ENCODE results near the gene TMEM26.

DNA sequence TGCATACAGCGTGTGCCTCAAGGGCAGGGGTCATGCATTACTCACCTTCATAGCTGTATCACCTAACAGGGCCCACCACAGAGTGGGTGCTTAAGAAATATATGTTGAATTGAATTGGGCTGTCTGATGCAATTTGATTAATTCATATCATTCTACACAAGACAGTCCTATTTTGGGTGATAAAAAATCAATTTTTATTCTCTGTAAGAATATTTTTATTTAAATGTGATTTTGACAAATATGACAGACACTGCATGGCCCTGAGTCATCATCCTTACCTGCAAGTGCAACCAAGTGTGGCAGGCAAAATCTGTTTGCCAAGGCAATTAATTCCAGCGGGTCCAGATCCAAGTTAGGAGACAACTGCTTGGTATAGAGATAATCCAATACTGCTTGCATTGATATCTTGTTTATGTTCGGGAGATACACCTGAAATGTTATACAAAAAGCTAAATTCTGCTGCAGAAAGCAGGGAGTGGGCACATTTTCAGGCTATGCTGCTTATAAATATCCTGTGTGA, 66.3 kb downstream of the RHOBTB1 start:
- PRO-cap = no peak
- RAMPAGE, long total RNA, 3 experiments = no peak in any of the 3 experiments

DNA sequence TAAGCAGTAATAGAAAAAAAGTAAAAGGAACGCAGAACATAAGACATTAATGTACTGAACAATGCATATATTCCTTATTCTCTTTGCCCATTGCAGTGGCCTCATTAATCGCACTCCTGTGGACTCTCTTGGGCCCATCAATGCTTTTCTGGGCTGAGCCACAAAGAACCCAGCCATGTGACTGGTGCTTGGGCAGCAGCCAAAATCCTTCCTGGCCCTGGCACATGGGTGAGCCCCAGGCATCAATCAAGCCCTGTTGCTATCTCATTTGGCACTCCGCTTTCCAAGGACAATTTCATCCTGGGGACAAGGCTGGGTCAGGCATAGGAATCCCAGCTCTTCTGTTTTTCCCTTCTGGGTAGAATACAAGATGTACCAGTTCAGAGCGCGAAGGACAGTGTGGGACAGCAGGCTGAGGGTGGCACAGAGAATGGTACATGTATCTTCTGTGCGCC, 42.2 kb downstream of the RHOBTB1 start:
- PRO-cap = no peak
- RAMPAGE, long total RNA, 3 experiments = no peak in any of the 3 experiments

GRCh38 chr10:61211297-61211727, 241.9 kb downstream of the TMEM26 start:
- PRO-cap = no peak
- RAMPAGE, long total RNA, 3 experiments = no peak in any of the 3 experiments

- PRO-cap = no peak
- RAMPAGE, long total RNA, 3 experiments = no peak in any of the 3 experiments
These were observed 757 bp downstream of the TMEM26 start for GRCh38 chr10:61452513-61452734.

GRCh38 chr10:61452735-61453799, at the start of gene TMEM26:
TSS of gene TMEM26 (minus strand) at chr10:61453381.
- PRO-cap = no peak
- RAMPAGE, long total RNA, 3 experiments = no peak in any of the 3 experiments

DNA sequence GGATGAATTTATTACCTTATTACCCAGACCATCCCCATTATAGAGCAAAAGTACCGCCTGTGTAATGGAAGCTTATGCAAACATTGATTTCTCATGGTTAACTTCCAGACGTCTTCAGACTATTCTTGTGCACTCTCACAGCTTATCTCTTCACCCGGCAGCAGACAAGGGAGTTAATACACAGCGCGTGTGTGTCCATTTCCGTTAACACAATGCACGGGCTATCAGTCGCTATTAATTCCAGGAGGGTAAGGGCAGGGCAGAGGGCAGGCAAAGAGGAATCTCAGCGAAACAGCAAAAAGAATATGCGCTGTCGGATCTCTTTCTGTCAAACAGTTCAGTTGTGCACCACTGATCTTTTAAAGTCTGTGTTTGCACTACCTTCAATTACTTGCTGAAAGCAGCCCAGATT, 41.2 kb upstream of the CABCOCO1 start:
- PRO-cap = no peak
- RAMPAGE, long total RNA, 3 experiments = no peak in any of the 3 experiments

DNA sequence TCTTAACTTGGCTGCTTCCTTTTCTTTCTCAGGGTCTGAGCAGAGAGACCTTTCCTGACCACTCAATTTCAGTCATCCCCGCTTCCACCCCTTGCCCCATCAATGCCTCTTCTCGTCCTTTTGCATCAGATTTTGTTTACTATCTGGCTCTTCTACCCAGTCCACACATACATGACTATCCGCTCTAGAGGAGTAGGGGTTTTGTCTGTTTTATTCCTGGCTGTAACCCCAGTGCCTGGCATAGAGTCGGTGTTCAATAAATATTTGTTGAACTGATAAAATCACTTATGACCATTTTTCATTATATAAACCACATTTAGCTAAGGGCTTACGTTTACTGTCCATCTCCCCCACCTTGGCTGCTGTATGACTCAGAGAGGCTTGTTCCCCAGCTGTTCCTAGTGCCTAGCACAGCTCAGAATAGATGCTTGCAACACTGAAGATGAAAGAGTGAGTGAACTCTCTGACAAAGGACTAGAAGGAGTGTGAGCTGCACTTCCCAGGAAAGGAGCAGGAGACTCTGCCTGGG, 21.8 kb downstream of the ARID5B start:
- PRO-cap = no peak
- RAMPAGE, long total RNA, 3 experiments = no peak in any of the 3 experiments

- PRO-cap = no peak
- RAMPAGE, long total RNA, 3 experiments = no peak in any of the 3 experiments
These were observed 115.5 kb downstream of the ARID5B start for GRCh38 chr10:62016717-62017593.

- PRO-cap = no peak
- RAMPAGE, long total RNA, 3 experiments = no peak in any of the 3 experiments
These were observed 135.7 kb downstream of the ARID5B start for GRCh38 chr10:62037080-62037658.

GRCh38 chr10:62043215-62043913, 141.9 kb downstream of the ARID5B start:
- PRO-cap = no peak
- RAMPAGE, long total RNA, 3 experiments = no peak in any of the 3 experiments

- PRO-cap = no peak
- RAMPAGE, long total RNA, 3 experiments = no peak in any of the 3 experiments
These were observed 174.8 kb downstream of the RTKN2 start for GRCh38 chr10:62093653-62094391.

DNA sequence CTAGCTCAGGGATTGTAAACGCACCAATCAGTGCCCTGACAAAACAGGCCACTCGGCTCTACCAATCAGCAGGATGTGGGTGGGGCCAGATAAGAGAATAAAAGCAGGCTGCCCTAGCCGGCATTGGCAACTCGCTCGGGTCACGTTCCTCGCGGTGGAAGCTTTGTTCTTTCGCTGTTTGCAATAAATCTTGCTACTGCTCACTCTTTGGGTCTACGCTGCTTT, 12.5 kb upstream of the RTKN2 start:
- PRO-cap = no peak
- RAMPAGE, long total RNA, 3 experiments = no peak in any of the 3 experiments

GRCh38 chr10:62384037-62384705, 10.0 kb downstream of the ZNF365 start:
- PRO-cap = no peak
- RAMPAGE, long total RNA, 3 experiments = no peak in any of the 3 experiments

GRCh38 chr10:62433441-62433761, 59.2 kb downstream of the ZNF365 start:
- PRO-cap = no peak
- RAMPAGE, long total RNA, 3 experiments = no peak in any of the 3 experiments

- PRO-cap = no peak
- RAMPAGE, long total RNA, 3 experiments = no peak in any of the 3 experiments
These were observed 77.0 kb downstream of the ZNF365 start for GRCh38 chr10:62451012-62451682.

- PRO-cap = no peak
- RAMPAGE, long total RNA, 3 experiments = no peak in any of the 3 experiments
These were observed 196.4 kb upstream of the ADO start for GRCh38 chr10:62608045-62608536.

GRCh38 chr10:62608537-62608955, 196.0 kb upstream of the ADO start:
- PRO-cap = no peak
- RAMPAGE, long total RNA, 3 experiments = no peak in any of the 3 experiments

DNA sequence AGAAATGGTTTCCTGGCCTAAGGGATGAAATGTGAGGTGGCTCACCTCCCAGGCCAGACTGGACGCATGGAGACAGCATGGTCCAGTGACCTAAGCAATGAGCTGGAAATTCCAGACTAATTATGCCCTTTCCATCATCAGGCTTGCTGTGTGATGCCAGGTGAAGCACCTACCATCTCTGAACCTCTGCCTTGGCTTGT, 146.9 kb upstream of the NRBF2 start:
- PRO-cap = no peak
- RAMPAGE, long total RNA, 3 experiments = no peak in any of the 3 experiments

DNA sequence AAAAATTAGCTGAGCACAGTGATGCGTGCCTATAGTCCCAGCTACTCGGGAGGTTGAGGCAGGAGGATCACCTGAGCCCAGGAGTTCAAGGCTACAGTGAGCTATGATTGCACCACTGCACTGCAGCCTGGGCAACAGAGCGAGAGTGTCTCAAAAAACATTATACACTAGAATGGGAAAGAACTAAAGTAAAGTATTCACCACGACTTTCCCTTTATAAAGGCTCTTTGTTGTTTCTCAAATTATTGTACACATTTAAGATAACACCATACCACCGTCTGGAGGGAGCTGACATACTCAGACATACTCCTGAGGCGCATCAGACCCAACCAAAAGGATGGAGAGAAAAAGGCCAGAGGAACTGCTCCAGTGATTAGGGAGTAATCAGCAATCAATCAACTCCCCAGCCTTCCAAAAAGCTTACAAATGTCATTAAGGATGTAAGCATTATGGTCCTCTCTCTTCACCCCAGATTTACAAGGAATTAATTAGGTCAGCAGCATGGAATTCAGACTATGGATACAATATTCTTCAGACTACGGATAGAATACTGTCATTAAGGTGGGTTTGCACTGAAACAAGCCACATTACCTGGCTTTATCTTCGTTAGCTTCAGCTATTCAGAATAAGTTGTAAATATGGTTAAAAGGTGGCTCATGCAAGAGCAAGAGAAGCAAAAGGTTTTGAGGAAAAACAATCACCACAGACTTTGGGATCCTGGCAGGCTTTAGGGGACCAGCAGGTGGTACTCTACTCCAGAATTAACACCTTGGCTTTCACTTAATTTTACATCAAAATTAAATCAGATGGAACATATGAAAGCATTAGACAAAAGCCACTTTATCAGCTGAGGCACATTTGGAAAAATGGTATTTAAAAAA, 32.9 kb downstream of the NRBF2 start:
- PRO-cap = no peak
- RAMPAGE, long total RNA, 3 experiments = no peak in any of the 3 experiments

DNA sequence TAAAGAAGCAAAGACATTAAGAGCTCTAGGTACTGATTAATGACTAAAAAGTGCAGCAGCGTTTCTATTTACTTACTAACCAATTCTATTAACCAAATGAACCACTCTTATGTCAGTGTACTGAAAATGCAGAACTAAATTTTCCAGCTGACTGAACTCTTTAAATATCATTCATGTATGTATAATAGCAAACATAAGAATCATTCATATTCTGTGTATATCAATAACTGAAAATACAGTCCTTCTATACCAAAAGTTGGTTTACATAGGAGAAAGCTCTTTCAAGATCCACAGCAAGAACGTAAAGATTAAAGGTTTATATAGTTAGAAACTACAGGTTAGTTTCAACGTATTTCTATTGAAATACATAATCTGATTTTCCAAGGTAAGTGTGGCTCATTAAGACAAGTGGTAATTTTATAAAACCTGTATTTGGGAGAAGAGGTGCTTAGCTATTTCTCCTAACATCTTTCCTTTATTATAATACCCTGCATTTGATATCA, 67.7 kb downstream of the NRBF2 start:
- PRO-cap = no peak
- RAMPAGE, long total RNA, 3 experiments = no peak in any of the 3 experiments